Paraaortic lymph node (tissue), 1 donor: Measurements from ENCODE around the genes PTPRR, ZFC3H1 and GLIPR1.

DNA sequence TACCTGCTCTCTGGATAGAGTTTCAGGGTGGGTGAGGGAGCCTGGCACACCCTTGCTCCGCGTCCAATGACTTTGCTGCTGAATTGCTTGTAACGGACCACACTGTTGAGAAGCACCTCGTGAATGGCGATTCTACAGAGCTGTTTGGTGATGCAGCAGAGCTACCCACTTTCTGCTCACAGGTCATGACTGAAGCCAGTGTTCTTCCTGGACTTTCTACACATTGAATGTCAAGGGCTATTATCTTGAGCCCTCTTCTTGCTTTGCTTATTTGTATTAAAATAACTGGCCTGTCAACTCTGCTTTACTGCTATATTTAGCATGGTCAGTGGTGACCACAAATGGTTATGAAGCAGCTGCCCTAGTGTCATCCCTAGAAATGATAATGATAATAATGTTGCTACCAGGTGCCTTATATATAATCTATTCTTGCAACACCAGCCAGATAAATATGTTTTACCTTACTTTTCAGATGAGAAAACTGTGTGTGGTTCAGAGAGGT lies 2.6 kb upstream of the LRRC10 start:
- PRO-cap, result no peak

GRCh38 chr12:70243527-70244342 lies 502 bp downstream of the CNOT2 start:
- PRO-cap, result bidirectional peak, plus-strand start at chr12:70243743, minus-strand start at chr12:70243637; unidirectional peak, minus-strand start at chr12:70244183

DNA sequence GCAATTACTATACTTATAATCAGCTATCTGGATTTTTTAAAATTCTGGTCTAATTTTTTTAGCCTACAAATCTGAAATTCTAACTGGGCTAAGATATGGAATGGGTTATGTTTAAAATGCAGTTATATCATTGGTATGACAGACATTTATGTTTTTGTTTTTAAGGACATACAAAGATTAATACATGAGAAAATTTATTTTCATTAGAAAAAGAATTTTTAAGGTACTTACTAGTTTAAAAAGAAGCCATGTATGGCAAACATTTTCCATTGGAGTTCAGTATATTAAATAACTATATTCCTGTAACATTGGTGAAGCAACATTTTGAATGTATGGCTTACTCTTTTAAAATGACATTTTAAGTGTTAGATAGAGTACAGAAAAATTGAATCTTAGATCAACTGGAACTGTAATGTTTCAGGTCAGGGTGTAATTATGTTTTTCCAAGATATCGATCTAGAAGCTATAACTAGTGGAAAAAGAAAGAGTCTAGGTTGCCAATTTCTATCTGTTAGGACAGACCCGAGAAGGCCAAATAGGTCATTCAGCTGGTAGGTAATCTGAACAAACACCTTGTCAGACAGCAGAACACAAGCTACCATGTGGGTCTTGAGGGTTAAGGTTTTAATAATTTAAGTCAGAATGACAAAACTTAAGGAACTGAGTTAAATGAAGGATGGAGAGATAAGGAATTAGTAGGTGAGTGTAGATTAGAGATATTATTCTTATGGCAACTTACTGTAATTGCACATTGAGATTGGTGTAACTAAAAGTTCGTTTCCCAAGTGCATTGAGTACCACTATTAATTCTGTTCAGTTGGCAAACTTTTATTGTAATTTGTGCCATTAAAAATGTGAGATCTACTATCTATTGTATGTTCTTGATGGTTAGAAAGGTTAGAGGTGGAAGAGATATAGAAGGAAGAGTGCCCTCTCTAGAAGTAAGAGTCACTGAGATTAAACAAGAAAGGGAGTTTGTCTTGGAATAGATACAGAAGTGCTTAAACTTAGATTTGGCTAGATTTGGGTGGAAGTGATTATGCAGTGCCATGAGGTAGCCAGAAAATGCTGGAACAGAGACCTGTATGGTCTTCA lies 44.9 kb upstream of the KCNMB4 start:
- PRO-cap, result no peak

- PRO-cap, result no peak
Measured at GRCh38 chr12:70520687-70521635, 116.3 kb downstream of the PTPRB start.

DNA sequence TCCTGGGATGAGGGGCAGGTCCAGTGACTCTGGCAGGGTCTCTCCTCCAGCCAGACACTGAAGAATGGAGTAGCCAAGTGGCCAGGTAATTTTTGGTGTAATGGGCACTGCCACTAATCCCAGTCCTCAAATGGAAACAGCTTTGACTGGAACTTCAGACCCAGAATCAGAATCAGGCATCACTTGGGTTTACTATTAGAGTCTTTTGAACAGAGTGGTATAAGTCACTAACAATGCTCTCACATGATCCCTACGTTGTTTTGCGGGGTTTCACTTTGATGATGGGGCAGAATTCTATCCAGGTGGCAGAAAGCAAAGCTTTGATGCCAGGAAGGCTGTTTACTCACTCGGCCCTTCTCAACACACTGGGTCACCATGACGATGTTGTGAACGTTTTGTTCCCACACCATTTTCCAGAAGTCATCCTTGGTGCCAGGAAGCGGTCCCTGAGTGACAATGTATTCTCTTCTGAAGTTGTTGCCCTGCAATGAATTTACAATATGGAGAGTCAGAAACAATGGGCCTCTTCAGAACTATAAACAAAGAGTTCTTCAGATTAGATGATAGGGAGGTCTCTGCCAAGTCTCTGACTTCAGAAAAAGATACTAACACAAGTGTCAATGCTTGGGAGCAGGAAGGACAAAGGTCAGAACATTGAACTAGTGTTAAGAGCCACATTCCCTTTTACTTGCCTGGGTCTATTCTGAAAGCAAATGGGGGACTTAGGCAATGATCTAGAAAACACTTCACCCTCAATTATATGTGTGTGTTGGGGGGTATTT lies 101.4 kb downstream of the PTPRB start:
- PRO-cap, result no peak

GRCh38 chr12:70722853-70723520 lies 85.8 kb upstream of the PTPRB start:
- PRO-cap, result no peak

GRCh38 chr12:70920175-70921114 lies at the start of gene PTPRR:
TSS of gene PTPRR (minus strand) at chr12:70920738.
- PRO-cap, result no peak

GRCh38 chr12:71161888-71162330 lies 4.1 kb upstream of the TSPAN8 start:
- PRO-cap, result no peak

DNA sequence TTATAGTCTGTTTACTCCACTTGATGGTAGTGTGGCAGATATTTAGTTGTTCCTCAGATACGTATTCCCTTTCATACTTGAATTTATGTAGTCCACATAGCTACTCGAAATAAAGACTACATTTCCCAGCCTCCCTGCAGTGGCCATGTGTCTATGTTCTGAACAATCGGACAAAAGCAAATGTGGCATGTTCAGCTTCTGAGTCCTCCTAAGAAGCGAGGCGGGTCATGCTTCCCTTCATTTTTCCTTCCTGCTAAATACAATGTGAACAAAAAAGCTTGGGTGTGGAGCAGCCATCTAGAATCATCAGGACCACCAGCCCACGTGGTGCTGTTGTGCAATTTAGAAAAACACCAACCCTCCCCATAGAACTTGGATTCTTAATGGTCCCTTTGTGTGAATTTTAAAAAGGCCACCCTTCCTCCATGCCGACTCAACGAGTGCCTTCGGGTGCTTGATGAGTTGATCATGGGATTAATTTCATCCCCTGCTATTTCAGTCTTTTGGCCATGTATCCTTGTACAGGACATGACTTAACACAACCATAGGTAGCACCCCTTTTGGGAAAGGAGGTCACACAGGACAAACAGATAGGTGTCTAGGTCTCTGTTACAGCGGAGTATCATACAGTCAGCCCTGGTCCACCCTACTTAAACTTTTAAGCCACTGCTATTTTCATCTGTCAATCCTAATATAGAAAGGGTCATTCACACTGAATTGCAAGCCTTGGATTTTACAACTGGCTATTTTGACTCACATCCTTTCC lies 60.7 kb downstream of the ZFC3H1 start:
- PRO-cap, result no peak

DNA sequence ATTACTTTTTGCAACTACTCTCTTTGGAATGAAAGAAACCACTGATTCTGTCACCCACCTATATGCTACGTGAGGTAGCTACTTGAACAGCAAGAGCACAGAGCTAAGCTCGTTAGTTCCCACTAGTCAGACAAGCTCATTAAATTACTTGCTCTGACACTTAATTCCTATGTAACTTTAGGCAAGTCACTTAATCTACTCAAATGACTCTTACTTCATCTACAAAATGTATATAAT lies 17.0 kb downstream of the ZFC3H1 start:
- PRO-cap, result no peak

- PRO-cap, result bidirectional peak, plus-strand start at chr12:71664047, minus-strand start at chr12:71663833
Measured at GRCh38 chr12:71663692-71663916, at the start of gene ZFC3H1. TSS of gene ZFC3H1 (minus strand) at chr12:71663848.

DNA sequence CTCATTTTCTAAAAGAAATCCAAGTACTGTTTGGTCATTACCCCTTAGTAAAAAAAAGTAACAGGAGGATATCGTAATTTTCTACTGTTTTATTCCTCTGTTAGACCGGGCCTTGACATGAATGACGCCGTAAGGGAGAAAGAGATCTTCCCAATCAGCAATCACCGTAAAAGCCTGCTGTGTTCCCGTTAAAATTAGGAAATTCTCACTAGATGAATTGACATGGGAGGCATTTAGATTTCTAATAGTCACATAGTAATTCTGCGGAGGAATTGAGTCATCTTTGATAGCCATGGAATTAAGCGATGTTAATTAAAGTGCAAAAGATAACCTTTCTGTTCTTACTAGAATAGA lies 641 bp downstream of the THAP2 start:
- PRO-cap, result unidirectional peak, minus-strand start at position 166 of the sequence

GRCh38 chr12:71685222-71685815 lies 563 bp upstream of the TMEM19 start:
- PRO-cap, result no peak

DNA sequence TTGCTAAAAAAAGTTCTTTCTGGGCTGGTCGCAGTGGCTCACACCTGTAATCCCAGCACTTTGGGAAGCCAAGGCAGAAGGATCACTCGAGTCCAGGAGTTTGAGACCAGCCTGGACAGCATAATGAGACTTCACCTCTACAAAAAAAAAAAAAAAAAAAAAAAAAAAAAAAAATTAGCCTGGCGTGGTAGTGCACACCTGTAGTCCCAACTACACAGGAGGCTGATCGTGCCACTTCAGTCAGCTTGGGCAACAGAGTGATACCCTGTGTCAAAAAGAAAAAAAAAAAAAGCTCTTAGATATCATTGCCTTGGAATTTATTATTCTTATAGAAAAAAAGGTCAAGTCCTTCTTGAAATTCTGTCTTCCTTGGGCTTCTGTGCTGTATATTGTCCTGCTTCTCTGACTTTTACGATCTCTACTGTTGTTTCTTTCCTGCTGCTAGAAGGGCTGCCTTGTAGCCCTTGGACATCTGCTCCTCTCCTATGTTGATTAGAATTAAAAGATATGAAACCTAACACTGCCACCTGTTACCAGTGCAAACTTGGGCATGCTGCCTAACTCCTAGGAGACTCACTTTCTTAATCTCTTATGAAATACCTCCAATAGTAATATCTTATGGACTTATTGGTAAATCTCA lies 5.7 kb downstream of the TMEM19 start:
- PRO-cap, result no peak

DNA sequence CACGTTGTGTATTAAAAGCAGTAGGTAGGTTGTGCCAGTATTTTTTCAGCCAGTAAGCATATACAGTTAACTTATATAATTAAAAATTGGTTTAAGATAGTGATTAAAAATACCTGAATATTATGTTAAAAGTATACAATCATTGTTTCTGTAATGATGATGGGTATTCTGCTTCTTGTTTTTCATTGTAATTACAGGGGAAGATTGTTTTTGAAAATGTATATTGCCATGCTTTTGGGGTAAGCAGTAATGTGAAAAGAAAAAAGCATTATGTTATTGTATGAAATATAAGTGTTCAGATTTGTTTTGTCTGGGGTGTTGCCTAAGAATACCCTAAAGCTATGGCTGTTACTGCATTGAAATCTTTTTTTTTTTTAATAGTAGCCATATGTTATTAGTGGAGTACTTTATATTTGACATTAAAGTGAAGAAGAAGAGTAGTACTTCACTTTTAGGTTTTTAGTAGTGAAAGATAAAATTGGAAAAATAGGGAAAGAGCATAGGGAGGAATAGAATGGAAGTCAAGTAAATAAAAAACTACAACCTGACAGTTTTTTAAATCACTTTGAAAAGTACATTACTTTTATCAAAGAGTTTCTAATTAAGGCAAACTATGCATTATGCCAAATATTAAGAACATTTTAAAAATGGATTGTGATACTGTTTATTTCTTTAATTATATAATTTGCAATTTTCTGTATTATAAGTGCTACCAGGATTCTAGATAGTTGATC lies 34.1 kb downstream of the RAB21 start:
- PRO-cap, result no peak

DNA sequence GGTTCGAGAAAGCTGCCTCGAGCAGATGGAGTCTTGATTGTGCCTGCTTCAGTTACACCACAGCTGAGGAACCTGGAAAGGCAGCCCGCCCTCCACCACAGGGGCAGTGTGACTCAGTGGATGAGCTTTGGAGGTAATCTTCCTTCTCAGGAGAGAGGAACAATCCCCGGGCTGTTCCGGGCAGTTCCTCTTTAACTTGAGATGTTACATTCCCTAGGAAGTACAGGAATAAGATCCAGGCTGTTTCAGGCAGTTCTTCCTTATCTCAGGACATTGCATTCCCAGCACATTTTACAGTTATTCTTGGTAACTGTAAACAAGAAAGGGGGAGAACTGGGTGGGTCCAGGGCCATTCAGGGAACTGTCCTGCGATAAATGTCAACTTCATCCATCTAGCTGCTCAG lies 16.7 kb upstream of the TRHDE start:
- PRO-cap, result no peak

GRCh38 chr12:72271149-72272000 lies 795 bp upstream of the TRHDE start:
- PRO-cap, result no peak

DNA sequence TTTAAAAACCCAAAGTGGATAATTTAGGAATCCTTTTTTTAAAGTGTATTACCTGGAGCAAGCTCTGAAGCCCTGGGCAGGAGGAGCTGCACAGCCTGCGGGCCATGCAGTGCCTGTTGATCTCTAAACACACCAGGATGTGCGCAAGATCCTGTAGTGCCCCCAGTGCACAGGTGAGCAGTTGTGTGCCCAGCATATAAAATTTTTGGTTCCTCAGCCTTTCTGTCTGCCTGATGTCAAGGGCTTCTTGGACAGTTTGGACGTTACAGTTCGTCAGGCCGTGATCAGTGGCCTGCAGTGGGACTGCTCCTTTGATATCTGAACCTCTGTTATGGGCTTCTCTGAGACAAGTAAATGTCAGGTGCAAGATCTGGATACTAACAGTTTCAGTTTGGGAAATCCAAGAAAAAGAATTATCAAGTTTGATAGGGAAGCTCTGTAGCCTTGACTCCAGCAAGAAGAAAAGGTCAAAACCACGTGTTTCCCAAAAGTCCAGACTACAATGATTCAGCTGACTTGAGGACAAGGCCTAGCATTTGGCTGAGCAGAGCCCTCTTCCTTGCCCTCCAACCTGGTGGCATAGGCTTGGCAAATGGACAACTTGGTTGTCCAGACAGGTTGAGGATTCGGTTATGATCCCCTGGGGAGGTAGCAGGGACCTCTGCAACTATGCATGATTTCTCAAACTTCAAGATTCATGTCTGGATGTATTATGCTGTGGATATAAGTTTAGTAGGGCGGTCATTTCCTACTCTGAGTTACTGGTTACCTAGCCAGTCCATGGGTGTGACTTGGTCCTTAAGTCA lies 1.1 kb downstream of the ATXN7L3B start:
- PRO-cap, result no peak

DNA sequence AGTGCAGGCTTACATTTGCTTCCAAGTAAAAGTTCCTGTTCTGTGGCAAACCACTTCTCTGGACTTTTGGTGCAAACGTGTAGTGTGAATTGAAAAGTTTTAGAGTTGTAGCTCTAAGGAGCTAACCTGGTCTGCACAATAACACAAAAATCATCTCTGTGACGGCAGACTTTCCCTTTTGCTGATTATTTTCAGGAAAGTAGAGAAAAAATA lies 2.4 kb upstream of the GLIPR1 start:
- PRO-cap, result no peak

DNA sequence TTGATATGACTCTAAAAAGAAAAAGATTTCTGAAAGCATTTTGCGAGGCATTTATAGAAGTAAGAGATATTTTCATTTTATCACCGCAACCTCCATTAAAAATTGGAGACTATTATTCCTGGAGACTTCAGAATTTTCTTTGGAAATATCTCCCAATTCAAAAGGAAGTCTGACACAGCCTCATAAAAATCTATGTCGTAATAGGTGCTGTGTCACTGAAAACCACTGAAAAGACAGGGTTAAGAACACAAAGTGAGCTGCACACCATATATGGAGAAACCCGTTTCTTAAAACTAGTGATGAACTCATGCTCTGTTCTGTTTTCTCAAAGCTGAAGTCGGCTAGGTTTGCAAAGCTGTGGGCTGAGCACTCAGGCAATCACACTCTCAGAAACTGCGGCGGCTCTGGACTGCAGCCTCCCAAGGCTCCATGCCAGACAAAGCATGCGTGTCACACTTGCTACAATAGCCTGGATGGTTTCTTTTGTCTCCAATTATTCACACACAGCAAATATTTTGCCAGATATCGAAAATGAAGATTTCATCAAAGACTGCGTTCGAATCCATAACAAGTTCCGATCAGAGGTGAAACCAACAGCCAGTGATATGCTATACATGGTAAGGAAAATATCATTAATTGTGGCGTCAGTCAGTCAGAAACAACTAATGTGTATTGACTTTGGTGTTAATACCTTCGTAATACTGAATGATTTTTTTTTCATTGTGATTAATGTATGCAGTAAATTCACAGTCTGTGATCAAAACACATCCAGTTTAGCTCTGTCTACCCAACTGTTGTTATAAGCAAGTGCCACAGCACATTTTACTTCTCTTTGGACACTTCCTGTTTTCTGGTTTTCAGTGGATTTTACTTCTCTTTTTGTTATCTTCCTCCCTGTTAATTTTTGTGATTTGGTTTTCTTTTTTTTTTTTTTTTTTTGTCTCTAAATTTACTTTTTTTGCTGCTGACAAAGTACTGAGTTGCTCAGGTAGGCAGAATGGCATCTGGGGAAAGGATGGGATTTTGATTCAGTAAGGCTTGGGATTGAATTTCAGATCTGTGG lies at the start of gene GLIPR1:
Gene GLIPR1, plus strand, starts transcription at position 318 of the 1,063 bp plus-strand sequence.
- PRO-cap, result bidirectional peak, plus-strand start at position 320 of the sequence, minus-strand start at position 141 of the sequence; bidirectional peak, plus-strand start at position 389 of the sequence, minus-strand start at position 395 of the sequence; unidirectional peak, minus-strand start at position 793 of the sequence